Measurements from ENCODE around the gene EIF5A2.

- PRO-cap, result no peak
- RAMPAGE, long total RNA, 2 experiments, result no peak in any of the 2 experiments
Measured at GRCh38 chr3:169886638-169886899, 16.8 kb upstream of the LRRC31 start.

- PRO-cap, result no peak
- RAMPAGE, long total RNA, 2 experiments, result no peak in any of the 2 experiments
Measured at GRCh38 chr3:169992598-169993230, 26.1 kb downstream of the SEC62 start.

GRCh38 chr3:170001933-170002181, 35.2 kb downstream of the SEC62 start:
- PRO-cap, result no peak
- RAMPAGE, long total RNA, 2 experiments, result no peak in any of the 2 experiments

DNA sequence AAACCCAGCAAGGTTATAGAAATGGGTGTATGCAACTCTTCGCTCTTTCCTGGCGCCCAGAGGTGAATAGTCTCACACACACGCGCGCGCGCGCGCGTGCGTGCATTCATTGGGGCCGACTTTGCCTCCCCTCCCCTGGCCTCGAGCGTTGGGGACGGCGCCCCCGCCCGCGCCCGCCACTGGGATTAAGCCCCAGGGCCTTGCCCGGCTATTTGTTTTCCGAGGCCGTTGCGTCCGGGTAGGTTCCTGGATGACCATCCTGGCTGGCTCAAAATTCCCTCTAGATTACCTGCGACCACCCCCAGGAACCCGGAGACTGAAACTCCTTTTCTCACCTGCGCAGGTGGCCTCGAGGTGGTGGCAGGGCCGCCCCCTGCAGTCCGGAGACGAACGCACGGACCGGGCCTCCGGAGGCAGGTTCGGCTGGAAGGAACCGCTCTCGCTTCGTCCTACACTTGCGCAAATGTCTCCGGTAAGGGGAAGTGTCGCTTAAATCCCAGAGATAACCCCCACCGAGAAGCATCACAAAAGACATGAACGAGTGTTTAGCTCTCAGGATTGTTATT, 860 bp downstream of the GPR160 start:
- PRO-cap, result bidirectional peak, plus-strand start at position 416 of the sequence, minus-strand start at position 60 of the sequence
- RAMPAGE, long total RNA, 2 experiments, result no peak in any of the 2 experiments

DNA sequence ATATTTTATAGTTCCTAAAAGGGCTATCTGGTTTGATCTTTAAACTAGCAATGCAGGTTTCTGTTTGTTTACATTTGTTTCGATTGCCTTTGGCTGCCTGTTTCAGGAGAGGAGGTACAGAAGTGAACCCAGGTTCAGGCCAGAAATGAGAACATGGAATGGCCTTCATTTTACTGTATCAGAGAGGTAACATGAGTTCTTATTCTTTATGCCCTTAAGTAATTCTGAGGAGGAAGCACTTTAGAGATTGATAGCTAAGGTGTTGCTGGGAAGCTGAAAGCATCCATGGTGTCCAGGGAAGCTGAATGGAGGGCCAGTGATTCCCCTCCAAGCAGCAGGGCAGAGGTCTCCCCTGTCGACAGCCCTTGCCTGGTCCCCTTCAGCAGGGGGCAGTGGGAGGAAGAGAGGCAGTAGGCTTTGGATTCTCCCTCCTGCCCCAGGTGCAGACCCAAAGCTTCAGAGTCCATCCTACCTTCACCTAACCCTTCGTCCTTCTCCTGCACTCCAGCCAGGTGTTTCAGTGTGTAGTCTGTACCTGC, 9.0 kb downstream of the GPR160 start:
- PRO-cap, result no peak
- RAMPAGE, long total RNA, 2 experiments, result no peak in any of the 2 experiments

GRCh38 chr3:170075546-170075875, 37.7 kb downstream of the GPR160 start:
- PRO-cap, result no peak
- RAMPAGE, long total RNA, 2 experiments, result no peak in any of the 2 experiments

DNA sequence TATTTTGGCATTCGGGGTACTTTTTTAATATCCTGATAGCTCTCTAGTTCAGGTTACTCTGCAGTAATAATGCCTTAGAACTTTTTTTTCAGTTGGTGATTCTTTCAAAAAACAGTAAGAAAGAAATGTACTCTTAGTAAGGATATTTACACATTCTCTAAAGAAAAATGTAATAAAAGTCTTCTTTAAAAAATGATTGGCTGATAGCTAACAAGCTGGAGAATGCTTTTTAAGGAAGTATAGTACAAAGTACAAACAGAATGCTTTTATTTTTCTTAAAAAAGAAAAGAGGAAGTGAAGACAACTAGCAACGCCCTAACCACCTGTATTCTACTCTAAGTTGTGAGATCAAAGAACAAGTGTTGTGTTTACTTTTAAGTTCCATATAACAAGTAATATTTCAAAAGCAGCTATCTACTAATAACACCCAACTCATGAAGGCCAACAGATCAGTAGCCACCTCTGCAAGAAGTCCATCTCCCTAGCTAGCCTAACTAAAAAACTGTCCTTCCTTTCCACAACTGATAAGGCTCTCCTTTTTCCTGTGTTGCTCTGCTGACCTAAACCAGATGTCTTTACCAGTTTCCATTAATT, 27.1 kb downstream of the PHC3 start:
- PRO-cap, result no peak
- RAMPAGE, long total RNA, 2 experiments, result no peak in any of the 2 experiments

GRCh38 chr3:170222637-170223577, 683 bp downstream of the PRKCI start:
- PRO-cap, result unidirectional peak, plus-strand start at chr3:170222706
- RAMPAGE, long total RNA, 2 experiments, result no peak in any of the 2 experiments

- PRO-cap, result no peak
- RAMPAGE, long total RNA, 2 experiments, result no peak in any of the 2 experiments
Measured at GRCh38 chr3:170278550-170279338, 56.5 kb downstream of the PRKCI start.

GRCh38 chr3:170356267-170357080, 1.0 kb upstream of the SKIL start:
- PRO-cap, result no peak
- RAMPAGE, long total RNA, 2 experiments, result no peak in any of the 2 experiments

DNA sequence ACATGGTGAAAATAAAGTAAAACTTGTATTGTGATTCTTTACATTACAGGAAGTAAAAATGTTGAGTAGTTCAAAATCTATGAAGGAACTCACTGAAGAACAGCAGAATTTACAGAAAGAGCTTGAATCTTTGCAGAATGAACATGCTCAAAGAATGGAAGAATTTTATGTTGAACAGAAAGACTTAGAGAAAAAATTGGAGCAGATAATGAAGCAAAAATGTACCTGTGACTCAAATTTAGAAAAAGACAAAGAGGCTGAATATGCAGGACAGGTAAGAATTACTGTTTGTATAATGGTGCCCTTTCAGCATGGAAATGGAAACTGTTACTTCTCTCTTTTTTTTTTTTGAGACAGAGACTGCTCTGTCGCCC, 27.7 kb upstream of the CLDN11 start:
- PRO-cap, result no peak
- RAMPAGE, long total RNA, 2 experiments, result no peak in any of the 2 experiments

GRCh38 chr3:170908517-170909274, at the start of gene EIF5A2:
EIF5A2 (minus strand) TSS chr3:170908637.
- PRO-cap, result bidirectional peak, plus-strand start at chr3:170908839, minus-strand start at chr3:170908637
- RAMPAGE, long total RNA, 2 experiments, result no peak in any of the 2 experiments

DNA sequence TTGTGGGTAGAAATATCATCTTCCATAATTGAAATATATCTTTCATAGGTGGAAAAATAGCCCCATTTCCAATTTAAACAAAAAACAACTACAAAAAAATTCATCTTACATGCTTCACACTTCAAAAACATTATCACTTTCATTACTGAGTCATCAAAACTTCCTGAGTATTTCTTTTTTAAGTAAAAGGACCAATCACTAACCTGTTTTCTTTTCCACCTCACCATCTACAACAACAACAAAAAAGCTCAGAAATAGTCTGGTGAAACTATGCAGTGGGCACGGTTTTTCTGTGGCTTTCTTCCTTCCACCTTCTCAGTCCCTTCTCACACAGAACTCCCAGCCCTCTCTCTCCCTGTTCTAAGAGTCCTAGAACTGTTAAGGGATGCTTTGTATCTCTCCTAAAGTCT, 20.3 kb upstream of the TNIK start:
- PRO-cap, result no peak
- RAMPAGE, long total RNA, 2 experiments, result no peak in any of the 2 experiments

DNA sequence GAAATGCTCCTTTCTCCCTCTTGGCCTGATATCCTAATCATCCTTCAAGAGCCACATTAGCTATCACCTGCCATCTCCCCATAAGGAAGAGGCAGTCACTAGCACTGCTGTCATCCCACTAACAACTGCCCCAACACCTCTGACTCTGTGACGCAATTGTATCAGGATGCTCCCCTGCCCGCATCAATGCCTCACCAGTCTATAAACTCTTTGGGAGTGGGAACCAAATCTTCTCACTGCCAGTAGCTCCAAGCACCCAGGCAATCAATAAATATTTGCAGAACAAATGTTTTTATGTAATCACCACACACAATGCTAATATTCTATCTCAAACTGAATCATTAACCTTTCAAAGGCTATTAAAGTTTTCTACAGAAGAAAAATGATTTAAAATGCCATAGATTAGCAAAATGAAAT, 131.4 kb downstream of the PLD1 start:
- PRO-cap, result no peak
- RAMPAGE, long total RNA, 2 experiments, result no peak in any of the 2 experiments

GRCh38 chr3:171683031-171683522, 127.2 kb downstream of the PLD1 start:
- PRO-cap, result no peak
- RAMPAGE, long total RNA, 2 experiments, result start-site peak on the minus strand in 1 of 2 experiments, at chr3:171683264-171683373 at its widest, 14 reads per replicate

DNA sequence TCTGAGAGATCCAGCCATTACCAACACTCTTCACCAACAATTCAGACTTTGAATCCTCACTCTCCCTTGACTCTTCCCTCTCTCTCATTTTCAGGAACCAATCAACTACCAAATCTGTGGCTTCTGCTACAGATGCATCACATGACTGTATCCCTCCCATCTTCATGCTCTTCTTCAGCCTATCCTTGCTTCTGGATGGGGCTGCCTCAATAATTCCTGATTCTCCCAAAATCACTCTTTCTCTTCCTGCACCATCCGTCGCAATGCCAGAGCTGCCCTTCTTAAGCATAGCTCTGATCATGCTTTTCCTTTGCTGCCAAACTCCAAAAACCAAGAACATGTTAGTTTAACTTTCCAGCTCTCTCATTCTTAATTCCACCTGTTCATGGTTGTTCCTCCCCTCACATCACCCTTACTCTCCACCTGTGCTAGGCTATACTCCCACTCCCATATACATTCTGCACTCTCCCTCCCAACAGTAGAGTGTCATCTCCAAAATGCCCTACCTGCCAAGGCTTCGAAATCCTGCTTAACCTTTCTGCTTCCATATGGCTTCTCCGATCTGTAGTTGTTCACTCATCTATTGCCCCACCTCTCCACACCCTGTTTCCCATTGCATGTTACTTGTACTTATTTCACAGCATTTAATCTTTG, 13.5 kb downstream of the PLD1 start:
- PRO-cap, result no peak
- RAMPAGE, long total RNA, 2 experiments, result no peak in any of the 2 experiments

GRCh38 chr3:171801930-171802589, 8.2 kb downstream of the PLD1 start:
- PRO-cap, result no peak
- RAMPAGE, long total RNA, 2 experiments, result no peak in any of the 2 experiments

- PRO-cap, result no peak
- RAMPAGE, long total RNA, 2 experiments, result no peak in any of the 2 experiments
Measured at GRCh38 chr3:171825210-171825874, 15.1 kb upstream of the PLD1 start.

DNA sequence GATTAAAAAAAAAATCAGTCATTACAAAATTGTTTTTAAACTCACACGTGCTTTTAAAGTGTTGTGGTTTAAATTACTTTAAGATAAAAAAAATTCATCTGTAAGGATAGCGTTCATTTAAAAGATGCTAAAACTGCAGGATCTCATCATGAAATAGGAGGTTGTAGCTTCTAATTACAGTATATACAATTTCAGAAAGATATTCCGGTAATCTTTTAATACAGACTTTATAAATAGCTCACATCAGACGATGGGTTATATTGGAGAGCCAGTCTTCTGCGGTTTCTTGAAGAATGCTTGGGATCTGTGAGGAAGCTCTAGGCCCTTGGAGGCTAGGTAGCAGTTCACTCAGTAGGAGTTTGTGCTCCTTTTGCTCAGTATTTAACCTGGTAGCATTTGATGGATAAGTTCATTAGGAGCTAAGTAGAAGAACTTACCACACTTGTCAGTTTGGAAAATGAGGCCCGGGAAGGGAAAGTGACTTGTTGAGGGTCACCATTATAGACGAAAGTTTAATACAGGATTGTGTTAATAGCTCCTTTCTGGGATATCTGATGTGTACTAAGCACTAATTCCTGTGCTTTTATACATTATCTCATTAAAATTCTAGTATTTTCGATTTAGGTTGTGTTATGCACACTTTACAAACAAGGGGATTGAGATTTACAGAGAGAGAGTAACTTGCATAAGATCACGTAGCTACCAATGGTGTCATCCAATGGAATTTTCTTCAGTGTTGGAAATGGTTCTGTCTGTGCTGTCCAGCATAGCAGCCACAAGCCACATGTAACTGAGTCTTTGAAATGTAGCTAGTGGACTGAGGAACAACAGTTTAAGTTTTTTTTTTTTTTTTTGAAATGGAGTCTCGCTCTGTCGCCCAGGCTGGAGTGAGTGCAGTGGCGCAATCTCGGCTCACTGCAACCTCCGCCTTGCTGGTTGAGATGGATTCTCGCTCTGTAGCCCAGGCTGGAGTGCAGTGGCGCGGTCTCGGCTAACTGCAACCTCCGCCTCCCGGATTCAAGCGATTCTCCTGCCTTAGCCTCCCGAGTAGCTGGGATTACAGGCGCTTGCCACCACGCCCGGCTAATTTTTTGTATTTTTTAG, 3.0 kb downstream of the FNDC3B start:
- PRO-cap, result no peak
- RAMPAGE, long total RNA, 2 experiments, result no peak in any of the 2 experiments

GRCh38 chr3:172061506-172062318, 22.3 kb downstream of the FNDC3B start:
- PRO-cap, result no peak
- RAMPAGE, long total RNA, 2 experiments, result no peak in any of the 2 experiments